Hematopoietic multipotent progenitor cell (in vitro differentiated cells): ENCODE results near the gene TAFA1.

- CAGE, long polyA plus RNA: no peak
Observed at GRCh38 chr3:68003981-68004643, at the start of gene TAFA1. Gene TAFA1 (plus strand): TSS chr3:68004247.

GRCh38 chr3:69009560-69010094, 3.9 kb downstream of the EOGT start:
- CAGE, long polyA plus RNA: no peak

GRCh38 chr3:69012839-69013559, 485 bp downstream of the EOGT start:
- CAGE, long polyA plus RNA: no peak

DNA sequence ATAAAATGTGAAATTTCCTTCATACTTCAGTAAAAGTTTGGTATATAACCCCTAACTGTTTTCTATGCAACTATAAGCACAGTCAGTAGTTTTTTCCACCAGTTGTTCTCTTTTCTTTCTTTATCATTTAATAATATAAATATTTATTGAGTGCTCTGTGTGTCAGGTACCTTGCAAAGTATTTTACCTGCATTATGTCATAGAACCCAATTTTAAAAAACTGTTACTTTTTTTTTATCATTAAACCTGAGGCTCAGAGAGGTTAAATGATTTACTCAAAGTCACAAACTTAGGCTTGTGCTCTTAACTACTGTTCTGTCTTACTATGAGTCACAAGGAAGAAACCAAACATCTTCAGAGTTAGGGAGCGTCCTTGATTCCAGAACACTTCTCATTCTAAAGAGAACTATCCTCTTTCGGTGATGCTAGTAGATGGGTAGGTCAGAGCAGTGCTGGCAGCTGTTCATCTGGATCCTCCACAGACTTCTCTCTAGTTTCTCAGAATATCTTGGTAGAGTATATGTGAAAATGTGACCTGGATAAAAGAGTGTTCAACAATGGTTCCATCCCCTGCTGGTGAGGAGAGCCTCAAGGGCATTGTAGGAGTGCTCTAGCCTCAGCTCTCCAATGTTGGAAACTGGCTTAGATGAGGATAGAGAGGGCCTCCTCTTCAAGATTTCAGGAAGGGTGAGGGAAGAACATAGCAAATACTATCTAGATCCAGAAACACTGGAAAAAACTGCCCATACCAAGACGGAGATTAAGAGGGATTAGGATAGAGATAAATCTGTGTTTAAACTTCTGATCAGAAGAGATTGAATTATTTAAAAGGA, 3.3 kb downstream of the ARL6IP5 start:
- CAGE, long polyA plus RNA: no peak

GRCh38 chr3:69212365-69212849, 90.0 kb upstream of the LMOD3 start:
- CAGE, long polyA plus RNA: no peak

DNA sequence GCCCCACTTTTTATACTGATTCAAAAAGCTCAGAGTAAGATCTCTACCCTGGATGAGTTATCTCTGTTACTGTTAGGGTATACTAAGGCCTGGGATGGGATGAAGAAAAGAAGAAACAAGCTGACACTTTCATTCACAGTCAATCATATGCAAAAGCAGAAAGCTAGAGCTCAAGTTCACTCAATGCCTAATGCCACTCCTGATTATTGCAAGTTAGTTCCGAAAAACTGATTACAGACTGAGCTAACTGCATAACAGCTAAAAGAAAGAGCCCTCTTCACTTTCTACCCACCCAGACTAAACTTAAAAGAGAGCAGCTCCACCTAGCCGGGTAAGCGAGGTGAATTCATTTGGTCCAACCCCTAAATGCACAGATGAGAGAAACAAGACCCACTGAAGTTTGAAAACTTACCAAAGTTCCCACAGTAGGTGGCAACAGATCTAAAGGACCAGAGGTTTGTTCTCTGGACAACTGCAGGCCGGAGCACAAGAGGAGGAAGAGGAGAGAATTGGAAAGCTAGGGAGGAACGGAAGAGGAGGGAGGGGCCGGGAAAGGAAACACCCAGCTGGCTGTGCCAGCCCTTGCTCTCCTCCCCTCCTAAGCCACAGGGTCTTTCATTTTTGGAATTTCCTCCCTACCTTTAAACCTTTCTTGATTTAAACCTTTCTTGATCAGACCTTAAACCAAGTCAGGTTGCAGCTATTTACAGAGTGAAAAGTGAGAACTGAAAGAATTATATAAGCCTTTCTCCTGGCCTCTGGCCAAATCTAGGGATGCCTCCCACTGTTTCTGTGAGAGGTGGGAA, 114.5 kb upstream of the LMOD3 start:
- CAGE, long polyA plus RNA: no peak

GRCh38 chr3:69289852-69290488, 95.9 kb downstream of the FRMD4B start:
- CAGE, long polyA plus RNA: no peak

DNA sequence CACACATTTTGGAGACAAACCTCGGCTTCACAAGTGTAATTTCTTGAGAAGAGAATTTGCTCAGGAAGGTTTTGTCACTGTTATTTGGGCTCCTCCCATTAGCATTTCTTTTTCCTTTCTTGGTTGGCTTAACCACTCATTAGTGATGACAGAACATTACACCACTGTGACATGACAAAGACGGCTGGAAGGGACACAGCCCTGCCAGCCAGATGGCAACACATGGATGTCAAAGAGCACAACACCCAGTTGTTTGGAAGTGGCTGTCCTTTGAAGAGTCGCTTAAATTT, 93.0 kb downstream of the FRMD4B start:
- CAGE, long polyA plus RNA: no peak

GRCh38 chr3:69352038-69353125, 33.5 kb downstream of the FRMD4B start:
- CAGE, long polyA plus RNA: no peak

DNA sequence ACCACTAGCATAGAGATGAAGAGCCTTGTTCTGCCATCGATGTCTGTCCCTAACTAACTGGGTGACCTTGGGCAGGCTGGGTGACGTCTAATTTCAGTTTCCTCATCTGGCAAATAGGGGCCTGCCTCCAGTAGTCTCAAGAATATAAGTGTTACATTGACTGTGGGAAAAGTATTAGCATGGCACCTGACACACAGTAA, 5.0 kb downstream of the MITF start:
- CAGE, long polyA plus RNA: no peak

GRCh38 chr3:69929873-69930512, 190.7 kb downstream of the MITF start:
- CAGE, long polyA plus RNA: no peak

- CAGE, long polyA plus RNA: no peak
Observed at GRCh38 chr3:70811761-70812374, 499.4 kb upstream of the MDFIC2 start.

DNA sequence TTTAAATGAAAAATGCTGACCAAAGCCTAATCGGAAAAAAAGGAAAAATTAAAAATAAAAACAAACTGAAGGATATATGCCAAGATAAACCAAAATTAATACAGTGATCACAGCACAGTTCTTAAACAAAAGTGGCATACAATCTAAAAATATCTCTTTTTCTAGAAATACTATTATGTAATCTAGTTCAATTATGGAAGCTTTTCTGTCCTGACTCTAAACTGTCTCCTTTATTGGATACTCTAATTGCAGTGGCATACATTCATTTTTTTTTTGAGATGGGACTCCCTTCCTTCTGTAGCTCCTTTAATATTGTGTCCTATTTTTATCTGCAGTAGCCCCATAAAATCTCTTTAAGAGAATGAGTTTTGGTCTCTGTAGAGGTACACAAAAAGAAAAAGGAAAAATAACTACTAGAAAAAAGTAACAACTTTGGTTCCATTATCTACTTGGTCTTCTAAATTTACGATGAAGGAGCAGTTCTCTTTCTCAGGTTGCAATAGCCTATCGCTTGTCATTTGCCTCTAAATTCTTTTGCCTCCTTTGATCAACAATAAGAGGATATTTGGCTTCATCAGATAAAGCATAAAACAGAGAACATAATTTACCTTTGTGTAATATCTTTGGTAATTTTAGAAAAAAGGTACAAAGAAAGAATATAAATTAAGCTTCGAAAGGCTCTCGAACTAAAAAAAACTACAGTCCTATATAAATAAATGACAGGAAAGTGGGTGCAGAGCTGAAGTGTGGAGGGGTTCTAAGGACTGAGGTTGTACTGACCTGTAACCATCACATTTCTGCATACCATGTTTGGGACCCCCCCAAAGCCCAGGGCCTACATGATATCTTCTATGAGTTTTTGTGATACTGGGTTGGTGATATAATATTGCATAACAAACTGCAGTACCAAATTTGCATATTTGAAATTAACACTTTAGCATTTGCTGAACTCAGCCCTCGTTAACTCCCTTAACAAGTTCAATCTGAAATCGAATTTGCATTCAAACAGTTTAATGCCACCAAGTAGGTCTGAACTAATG, 626.3 kb downstream of the FOXP1 start:
- CAGE, long polyA plus RNA: no peak

DNA sequence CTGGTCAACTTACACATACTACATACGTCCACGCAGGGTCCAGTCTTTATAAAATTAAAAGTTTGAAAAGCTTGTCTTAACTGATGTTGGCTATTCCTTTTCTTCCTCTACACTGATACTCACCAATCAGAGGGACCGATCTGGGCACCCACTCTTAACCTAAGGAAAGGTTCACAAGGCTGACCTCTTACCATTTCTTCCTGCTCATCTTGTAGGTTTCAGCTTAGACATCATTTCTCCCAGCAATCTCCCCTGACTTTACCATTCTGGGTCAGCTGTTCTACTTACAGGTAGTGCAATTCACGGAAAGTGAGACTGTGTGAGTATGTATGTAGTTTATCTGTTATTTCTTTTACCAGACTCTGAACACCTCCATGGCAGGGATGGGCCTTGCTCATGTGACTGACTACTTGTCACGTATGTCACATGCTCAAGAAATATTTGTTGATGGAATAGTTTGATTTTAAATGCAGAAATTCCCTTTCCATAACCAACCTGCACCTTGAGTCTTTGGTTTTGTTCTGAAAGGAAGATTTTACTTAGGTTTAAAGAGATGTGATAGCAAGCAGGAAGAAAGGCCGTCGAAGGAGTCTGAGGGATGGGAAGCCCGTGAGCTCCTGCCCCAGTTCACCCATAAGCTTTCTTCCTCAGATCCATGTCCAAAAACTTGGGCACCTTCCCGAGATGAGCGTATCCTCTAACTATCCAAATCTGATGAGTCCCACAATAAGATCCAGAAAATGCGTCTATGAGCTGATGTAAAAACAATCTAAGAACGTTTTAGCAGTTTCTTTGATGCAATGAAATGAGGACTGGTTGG, 599.2 kb downstream of the FOXP1 start:
- CAGE, long polyA plus RNA: no peak

DNA sequence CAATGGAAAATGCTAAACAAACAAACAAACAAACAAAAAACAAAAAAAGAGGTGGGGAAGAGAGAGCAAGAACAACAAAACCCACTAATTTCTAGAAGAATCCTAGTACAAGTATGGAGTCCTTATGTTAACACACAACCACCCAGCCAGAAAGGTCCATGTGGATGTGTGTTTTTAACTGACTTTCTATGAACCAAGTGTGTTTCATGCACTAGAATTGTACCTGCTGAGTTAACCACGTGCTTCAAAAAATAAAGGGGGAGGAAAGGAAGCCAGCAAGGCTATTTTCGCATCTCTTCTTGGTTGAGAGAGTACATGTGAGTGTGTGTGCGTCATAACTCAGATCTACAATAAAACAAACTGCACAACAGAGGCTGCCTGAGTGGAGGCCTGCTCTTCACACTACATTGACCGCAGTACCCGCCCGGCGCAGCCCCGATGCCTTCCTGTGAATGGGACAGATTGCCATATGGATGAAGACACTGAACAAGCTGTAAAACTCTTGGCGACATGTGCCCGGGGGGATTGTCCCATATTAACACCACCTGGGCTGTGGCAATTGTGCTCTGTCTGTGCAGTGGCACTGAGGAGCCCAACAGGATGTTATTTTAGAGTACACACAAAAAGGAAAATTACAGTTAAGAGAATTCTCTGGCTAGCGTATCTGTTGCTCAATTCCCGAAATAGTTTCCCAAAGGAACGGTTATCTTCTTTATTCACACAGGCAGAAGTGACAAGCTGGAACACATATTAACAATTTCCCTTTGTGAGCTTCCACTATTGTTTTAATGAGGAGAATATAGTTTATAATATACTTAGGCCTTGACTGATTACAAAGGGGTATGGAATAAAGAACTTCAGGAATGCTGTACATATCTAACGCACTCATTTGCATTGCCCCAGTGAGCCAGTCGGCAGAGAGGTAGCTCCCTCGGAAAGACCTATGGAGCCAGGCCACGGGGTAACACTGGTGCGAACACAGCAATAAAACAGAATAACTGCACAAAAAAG, 551.5 kb downstream of the FOXP1 start:
- CAGE, long polyA plus RNA: no peak

- CAGE, long polyA plus RNA: no peak
Observed at GRCh38 chr3:71055578-71056200, 527.8 kb downstream of the FOXP1 start.

GRCh38 chr3:71066690-71067491, 516.6 kb downstream of the FOXP1 start:
- CAGE, long polyA plus RNA: no peak

- CAGE, long polyA plus RNA: no peak
Observed at GRCh38 chr3:71112416-71112969, 471.0 kb downstream of the FOXP1 start.

- CAGE, long polyA plus RNA: no peak
Observed at GRCh38 chr3:71131435-71132537, 451.7 kb downstream of the FOXP1 start.

GRCh38 chr3:71133943-71134499, 449.5 kb downstream of the FOXP1 start:
- CAGE, long polyA plus RNA: no peak